ENCODE measurements around the genes PPCS, ST3GAL3 and SLC6A9.

DNA sequence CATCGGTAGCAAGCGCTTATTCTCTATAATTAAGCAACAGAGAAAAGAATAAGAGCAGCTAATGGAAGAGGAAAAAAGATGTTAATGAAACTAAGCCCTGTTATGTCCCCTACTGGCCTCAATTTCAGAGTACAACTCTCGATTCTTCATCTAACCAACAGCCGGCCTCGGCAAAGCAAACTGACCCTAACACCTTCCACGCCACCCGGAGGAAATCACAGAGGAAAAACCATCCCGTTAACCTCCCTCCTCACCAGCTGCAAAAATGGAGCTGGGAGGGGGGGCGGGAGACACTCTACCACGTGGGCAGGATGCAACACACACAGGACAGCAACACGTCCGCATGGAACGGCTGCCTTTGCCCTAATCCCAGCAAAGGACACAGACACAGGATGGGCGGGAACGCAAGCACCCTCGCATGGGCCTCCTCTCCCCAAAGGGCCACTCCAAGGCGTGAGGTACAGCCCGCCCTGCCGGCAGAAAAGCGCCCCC lies 846 bp downstream of the FOXJ3 start:
- PRO-cap, result bidirectional peak, plus-strand start at position 384 of the sequence, minus-strand start at position 365 of the sequence

DNA sequence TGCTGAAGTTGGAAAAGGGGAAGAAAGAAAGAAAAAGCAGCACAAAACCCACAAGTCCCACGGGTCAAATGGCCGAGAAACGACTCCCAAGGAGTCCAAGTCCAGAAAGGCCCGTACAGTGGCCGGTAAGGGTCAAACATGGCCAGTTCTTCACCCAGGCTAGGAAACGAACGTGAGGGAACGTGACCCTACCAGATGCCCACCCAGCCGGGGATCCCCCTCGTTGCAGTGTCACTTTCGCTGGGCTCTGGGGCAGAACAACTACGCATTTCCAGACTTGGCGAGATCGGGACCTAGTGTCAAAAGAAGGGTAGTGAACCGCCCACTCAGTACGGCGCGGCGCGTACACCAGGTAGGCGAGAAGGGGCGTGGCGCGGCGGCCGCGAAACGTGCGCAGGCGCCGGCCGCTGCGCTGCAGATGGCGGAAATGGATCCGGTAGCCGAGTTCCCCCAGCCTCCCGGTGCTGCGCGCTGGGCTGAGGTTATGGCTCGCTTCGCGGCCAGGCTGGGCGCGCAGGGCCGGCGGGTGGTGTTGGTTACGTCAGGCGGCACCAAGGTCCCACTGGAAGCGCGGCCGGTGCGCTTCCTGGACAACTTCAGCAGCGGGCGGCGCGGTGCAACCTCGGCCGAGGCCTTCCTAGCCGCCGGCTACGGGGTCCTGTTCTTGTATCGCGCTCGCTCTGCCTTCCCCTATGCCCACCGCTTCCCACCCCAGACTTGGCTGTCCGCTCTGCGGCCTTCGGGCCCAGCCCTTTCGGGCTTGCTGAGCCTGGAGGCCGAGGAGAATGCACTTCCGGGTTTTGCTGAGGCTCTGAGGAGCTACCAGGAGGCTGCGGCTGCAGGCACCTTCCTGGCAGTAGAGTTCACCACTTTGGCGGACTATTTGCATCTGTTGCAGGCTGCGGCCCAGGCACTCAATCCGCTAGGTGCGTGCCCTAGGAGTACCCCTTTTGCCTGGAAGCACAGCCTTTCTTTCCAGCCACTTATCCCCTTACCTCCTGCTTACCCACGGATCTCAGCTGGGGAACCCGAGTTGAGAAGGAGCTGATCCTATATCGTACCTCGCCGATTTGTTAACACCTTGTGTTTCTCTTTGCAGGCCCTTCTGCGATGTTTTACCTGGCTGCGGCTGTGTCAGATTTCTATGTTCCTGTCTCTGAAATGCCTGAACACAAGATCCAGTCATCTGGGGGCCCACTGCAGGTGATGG lies at the start of gene PPCS:
Gene PPCS, plus strand, starts transcription at position 396 of the 1,210 bp plus-strand sequence.
- PRO-cap, result bidirectional peak, plus-strand start at position 412 of the sequence, minus-strand start at position 301 of the sequence; bidirectional peak, plus-strand start at position 806 of the sequence, minus-strand start at position 765 of the sequence

GRCh38 chr1:42700423-42701180 lies 18.4 kb downstream of the YBX1 start:
- PRO-cap, result no peak

DNA sequence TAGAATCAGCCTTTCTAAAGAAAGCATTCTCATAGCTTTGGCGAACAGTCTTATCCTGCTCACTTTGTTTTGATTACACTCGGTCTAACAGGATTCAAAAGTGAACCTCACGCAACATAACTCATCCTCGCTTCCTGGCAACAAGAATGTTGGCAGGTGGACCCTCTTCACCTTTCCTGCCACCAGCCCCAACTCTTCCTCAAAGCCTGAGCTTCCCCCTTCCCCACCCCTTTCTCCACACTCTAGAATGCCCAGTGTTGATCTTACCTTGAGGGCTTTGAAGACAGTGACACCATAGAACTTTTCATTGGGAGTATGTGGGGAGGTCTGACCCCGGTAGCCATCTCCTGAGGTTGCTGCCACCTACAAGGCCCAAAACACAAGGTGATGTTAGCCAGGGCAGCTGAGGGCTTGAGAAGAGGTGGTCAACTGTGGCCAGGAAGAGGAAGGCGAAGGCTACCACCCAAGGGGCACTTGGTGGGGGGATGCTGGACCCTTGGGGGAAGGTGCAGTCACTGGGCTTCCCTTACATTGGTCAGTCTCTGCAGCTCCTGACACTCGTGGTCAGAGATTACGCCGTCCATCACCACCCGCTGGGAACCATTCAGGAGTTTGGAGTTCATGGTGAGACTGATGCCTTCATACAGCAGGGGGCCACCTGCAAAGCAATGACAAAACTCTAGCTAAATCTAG lies 12.1 kb upstream of the CLDN19 start:
- PRO-cap, result no peak

GRCh38 chr1:42765727-42766410 lies 959 bp downstream of the P3H1 start:
- PRO-cap, result no peak

DNA sequence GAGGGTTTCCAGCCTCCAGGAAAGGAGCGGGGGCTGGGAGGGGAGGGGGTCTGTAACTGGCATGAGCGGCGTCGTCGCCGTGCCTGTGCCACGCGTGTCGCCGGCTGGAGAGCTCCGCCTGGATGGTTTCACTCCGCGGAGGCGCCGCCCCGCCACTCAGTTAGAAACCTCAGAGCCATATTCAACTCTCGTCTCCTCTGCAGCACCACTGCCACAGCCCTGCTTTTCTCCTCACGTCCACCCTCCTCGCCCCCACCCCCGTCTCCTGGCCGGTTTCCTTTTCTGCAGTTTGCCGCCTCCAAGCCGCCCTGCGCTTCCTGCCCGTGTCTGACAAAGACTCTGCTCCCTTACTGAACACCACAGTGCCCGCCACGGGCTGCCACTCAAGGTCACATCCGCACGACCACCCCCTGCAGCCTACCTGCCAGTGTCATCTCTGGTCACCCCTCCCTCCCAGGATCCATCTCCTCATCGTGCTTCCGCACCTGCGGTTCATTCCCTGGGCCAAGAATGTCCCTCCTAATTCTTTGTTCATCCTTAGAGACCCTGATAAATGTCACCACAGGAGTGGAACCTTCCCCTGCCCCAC lies 563 bp downstream of the TMEM269 start:
- PRO-cap, result no peak

- PRO-cap, result no peak
Observed at GRCh38 chr1:42942444-42942929, 16.2 kb downstream of the SLC2A1 start.

GRCh38 chr1:43284460-43285240 lies 731 bp downstream of the C1orf210 start:
- PRO-cap, result no peak

- PRO-cap, result no peak
Observed at GRCh38 chr1:43537312-43537982, 6.8 kb downstream of the PTPRF start.

DNA sequence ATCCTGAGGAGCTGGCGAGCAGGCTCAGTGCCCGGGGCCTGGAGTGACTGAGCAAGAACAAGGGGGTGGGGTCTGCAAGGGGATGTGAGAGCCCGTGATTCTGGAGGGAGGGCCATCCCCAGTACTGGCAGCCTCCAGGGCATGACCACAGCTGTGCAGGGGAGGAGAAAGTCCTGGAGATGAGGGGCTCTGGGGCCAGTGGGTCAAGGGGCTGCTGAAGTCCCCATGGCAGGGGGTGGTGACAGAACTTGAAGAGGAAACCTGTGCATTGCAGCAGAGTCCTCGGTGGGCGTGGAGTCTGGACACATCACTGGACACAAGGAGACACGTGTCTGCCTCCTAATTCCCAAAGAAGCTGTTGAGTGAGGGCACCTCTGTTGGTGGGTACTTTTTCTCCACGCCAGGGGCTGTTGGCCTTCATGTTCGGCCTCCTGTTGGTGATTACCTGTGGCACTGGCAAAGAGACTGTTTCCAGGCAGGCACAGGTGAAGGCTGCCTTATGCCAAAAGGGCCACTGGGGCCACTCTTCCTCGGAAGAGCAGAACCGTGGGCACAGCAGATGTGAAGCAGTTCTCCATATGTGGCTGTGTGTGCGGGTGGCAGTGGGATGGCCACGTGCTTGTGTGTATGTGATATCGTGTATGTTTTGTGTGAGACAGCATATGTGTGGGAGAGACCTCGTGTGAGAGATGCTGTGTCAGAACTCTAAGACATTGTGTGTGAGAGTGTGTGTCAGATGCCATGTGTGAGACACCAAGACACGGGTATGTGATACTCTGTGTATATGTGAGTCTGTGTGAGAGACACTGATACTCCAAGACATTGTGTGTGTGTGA lies 53.6 kb upstream of the KDM4A start:
- PRO-cap, result no peak

- PRO-cap, result no peak
Observed at GRCh38 chr1:43606743-43607247, 43.2 kb upstream of the KDM4A start.

- PRO-cap, result no peak
Observed at GRCh38 chr1:43669056-43669687, 19.2 kb downstream of the KDM4A start.

GRCh38 chr1:43707110-43708372 lies at the start of gene ST3GAL3:
Gene ST3GAL3 (plus strand): TSS chr1:43707536.
- PRO-cap, result bidirectional peak, plus-strand start at chr1:43707547, minus-strand start at chr1:43707365; bidirectional peak, plus-strand start at chr1:43707819, minus-strand start at chr1:43707767

DNA sequence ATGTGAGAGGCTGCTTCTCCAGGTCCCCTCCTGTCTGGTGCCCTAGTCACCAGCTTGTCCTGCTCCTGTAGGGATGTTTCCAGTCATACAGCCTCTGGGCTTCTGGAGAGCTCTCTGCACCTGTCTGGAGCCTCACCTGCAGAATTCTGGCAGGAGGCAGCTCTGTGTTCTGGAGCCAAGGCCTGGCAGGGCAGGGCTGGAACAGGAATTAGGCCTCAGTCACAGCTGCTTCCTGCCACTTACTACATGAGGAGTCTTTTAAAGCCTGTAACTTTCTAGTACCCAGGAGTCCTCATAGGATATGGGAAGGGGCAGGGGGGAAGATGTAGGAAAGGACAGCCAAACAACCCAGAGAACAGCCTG lies 31.5 kb upstream of the ARTN start:
- PRO-cap, result no peak

DNA sequence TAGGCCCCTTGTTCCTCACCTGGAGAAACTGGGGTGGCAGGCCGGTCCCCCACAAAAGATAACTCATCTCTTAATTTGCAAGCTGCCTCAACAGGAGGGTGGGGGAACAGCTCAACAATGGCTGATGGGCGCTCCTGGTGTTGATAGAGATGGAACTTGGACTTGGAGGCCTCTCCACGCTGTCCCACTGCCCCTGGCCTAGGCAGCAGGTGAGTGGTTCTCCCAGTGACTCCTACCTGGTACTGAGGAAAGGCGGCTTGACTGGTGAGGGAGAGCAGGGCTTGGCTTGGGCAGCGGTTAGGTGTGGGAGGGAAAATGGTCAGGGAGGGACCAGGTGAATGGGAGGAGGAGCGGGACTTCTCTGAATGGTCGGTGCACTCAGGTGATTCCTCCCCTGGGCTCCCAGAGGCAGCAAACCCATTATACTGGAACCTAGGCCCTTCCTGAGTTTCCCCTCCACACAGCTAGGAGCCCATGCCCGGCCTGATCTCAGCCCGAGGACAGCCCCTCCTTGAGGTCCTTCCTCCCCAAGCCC lies 2.0 kb downstream of the ARTN start:
- PRO-cap, result no peak

GRCh38 chr1:43975090-43975711 lies 441 bp downstream of the ATP6V0B start:
- PRO-cap, result no peak

DNA sequence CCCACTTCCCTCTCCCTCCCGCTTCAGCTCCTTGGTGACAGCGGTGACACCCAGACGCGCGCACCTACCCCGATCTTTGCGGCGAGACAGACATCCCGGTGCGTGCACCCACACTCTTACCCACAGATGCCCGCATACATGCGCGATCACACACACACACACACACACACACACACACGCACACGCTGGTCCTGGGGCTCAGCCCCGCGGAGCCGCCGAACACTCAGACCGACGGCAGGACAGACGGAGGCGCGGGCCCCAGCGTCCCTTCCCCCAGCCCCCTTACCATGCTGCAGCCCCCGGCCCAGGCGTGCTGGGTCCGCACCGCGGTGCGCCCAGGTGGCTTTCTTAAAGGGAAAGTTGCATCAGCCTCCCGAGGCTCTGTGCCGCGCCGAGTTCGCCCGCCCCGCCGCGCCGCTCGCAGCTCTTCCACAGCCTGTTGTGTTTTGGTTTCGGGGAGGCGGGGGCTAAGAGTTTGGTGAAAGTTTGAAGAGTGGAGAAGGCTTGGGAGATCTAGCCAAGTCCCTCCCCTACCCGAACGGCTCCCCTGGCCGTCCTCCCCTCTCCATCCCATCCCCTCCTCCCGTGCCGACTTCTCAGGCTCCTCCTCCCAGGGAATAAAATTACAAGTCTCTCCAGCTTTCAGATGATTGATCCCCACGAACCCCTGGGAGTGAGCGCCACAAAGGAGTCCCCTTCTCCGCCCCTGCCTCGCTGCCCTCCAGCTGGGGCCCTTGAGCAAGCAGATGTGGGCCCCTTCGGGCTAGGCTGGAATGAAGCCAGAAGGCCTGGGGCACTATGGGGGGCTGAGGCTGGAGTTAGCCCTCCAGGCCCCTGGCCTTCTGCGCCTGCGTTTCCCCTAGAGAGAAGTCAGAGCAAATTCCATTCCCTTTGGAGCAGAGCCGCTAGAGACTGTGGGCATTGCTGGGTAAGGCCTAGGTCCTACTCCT lies at the start of gene SLC6A9:
Gene SLC6A9, minus strand, starts transcription at position 443 of the 950 bp plus-strand sequence.
- PRO-cap, result unidirectional peak, minus-strand start at position 443 of the sequence

GRCh38 chr1:44267790-44268174 lies 54.5 kb downstream of the DMAP1 start:
- PRO-cap, result no peak

- PRO-cap, result no peak
Observed at GRCh38 chr1:44274637-44275195, 61.4 kb downstream of the DMAP1 start.

DNA sequence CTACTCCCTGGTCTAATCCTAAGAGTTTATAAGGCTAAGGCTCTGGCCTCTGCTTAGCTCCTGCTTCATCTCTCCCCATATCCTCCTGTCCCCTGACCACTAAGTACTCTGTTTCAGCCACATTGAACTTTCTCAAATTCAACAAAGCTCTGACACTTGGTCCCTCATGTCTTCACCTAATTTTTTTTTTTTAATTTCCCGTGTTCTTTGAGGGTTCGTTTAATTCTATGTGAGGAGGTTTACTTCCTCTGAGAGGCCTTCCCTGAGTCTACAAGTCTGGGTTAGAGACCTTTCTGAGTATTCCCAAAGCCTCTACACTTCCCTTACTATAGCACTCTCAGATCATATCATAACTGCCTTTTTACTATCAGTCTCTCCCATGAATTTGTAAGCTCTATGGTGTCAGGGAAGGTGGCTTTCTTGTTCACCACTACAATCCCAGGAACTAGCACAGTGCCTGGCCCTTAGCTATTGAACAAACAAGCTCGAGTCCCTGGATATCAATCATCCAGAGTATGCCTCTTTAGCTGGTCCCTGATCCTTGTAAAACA lies 3.3 kb downstream of the ERI3 start:
- PRO-cap, result no peak